SJSA1 (cell line): ENCODE data around the gene UBE2V1.

DNA sequence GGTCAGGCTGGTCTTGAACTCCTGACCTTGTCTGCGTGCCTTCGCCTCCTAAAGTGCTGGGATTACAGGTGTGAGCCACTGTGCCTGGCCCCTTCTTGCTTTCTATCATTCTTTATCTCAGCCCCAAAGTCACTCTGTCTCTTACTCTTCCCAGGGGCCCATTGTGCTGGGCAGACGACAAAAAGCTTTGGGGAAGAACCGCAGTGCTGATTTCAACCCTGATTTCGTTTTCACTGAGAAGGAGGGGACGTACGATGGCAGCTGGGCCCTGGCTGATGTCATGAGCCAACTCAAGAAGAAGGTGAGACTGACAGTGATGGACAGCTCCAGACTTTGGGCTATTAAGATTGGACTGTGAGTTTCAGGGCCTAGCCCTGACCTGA lies 2.1 kb downstream of the DDX27 start:
- RAMPAGE, long total RNA, result no peak

- RAMPAGE, long total RNA, result no peak
Measured at GRCh38 chr20:49244059-49244820, 25.0 kb downstream of the DDX27 start.

DNA sequence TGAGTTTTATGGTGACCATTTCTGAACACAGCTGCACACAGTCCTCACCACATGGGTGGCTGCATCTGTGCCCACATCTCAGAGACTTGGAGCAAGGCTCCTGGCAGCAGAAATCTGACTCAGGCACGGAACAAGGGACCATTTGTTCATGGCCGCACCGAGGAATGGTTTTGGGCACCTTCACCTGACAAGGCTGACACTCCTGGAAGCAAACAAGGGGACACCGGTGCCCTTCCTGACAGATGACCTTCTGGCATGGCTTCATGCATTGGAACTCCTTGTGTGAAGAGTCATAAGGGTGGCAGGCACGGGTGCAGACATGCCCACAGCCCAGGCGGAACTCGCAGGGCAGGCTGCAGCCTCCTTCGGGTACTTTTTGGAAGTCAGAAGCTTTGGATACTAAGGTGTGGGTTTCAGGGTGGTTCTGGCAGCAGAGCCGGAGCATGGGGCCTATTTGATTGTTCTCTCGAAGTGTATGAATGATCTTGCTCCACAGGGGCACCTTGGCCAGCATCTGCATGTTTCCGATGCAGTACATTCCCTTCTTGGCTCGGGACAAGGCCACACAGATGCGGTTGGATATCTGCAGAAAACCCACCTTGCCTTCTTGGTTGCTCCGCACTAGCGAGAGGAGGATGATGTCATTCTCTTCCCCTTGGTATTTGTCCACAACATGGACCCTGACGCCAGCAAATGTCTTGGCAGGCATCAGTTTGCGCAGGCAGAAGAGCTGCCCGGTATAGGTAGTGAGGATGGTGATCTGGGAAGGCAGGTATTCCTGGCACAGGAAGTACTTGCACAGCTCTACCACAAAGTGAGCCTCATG lies 28.8 kb downstream of the ZNFX1 start:
- RAMPAGE, long total RNA, result no peak

DNA sequence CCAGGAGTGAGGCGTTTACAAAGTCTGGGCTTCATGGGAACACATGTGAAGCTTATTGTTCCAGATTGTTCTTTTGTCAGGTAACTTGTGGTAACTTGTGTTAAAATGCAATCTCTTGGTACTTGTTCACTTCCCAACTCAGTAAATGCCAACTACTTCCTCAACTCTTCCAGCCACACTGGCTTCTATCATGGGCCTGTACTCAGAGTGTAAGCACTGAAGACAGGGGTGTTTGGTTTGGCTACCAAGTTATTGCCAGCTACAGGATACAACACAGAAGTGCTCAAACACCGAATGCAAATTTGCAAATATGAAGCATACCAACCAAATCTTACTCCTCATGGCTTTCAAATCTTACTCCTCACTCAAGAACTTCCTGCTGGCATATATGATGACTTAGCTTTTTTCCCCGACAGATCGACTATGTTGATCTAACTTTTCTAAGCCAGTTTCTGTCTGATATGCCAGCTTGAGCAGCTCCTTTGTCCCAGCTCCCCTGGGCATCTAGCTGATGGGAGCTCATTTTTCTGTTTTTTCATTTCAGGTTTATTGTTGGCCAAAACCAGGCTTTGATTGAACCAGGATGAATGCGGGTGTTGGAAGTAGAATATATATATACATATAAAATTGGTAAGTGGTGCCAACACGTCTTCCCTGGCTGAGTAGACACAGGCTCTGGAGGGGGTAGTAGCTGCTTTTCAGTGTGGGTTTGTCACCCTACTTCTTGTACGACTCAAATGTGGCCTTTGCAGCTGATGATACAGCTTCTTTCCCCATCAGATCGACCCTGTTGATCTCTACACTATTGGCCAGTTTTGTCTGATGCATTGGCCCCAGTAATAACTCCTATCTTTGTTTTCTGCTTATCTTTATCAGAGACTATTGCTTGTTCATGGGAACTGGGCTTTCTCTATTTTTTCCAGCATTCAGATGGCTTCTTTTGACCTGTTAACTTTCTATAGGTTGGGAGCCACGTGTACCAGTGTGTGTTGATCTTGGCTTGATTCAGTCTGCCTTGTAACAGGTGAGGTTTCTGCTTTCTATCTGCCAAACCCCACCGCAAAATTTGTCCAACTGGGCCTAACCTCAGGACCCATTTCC lies 2.4 kb upstream of the ZNFX1 start:
- RAMPAGE, long total RNA, result no peak

DNA sequence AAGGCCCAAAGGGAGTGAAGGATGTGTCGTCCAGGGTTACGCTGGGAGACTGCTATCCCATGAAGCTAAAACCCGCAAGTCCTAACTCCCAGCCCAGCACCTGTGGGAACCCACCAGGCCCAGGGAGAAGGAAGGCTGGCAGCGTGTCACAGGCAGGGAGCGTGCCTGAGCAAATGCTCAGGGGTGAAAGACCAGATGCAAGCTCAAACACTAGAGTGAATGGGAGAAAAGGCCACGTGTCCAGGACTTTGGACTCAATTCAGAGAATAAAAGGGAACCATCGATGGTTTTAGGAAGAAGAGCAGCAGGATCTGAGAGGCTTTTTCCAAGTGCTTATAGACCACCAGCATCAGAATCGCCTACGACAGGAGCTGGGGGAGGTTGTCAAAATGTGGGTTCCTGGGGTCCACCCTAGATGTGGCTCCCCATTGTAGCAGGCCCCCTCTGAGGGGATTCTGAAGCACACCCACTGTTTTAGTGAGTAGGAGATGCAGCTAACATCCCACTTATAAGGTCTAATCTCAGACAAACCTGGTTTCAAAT lies 16.1 kb upstream of the PTGIS start:
- RAMPAGE, long total RNA, result no peak

DNA sequence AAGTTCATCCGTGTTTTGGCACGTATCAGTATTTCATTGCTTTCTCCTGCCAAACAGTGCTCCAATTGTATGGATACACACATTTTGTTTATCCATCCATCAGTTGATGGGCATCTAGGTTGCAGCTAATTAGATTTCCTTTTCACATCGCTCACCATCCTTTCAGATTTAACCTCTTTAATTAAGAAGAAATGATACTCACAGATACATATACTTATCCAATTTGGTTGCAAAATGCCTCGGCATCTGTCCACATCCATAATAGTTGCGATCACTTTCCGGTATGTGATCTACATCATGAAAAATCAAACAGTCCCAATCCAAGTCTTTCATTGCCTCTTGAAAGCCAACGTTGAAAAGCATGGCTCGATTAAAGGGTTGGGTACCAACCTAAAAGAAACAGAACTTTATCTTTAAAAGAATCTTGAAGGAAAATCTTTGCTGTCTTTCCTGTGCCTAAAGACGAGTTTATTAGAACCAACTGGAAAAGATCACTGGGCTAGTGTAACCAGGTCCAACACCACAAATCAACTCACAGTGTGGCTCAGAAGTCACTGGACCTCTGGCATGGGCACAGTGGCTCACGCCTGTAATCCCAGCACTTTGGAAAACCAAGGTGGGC lies 72.5 kb upstream of the PTGIS start:
- RAMPAGE, long total RNA, result no peak

- RAMPAGE, long total RNA, result no peak
Measured at GRCh38 chr20:49717504-49718161, 4.0 kb upstream of the B4GALT5 start.

- RAMPAGE, long total RNA, result no peak
Measured at GRCh38 chr20:49742941-49743362, 29.3 kb upstream of the B4GALT5 start.

DNA sequence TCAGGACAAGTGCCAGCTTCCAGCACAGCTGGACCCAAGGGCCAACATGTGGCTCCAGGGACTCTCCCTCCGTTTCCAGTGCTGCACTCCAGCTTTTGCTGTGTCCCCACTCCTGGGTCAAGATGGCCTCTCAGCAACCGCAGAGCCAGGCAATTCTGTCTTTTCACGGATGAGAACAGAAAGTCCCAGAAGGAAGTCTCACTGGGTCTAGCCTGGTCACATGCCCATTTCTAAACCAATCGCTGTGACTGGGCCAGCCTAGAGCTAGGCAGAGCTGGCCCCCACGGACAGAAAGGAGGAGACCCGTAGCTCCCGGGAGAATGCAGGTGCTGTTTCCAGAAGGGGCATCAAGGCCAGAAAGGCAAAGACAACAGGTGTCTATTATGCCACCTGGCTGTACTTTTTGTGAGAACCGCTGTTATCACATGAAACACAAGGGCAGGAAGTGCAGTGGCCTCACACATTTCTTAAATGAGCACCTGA lies 36.9 kb upstream of the B4GALT5 start:
- RAMPAGE, long total RNA, result no peak

DNA sequence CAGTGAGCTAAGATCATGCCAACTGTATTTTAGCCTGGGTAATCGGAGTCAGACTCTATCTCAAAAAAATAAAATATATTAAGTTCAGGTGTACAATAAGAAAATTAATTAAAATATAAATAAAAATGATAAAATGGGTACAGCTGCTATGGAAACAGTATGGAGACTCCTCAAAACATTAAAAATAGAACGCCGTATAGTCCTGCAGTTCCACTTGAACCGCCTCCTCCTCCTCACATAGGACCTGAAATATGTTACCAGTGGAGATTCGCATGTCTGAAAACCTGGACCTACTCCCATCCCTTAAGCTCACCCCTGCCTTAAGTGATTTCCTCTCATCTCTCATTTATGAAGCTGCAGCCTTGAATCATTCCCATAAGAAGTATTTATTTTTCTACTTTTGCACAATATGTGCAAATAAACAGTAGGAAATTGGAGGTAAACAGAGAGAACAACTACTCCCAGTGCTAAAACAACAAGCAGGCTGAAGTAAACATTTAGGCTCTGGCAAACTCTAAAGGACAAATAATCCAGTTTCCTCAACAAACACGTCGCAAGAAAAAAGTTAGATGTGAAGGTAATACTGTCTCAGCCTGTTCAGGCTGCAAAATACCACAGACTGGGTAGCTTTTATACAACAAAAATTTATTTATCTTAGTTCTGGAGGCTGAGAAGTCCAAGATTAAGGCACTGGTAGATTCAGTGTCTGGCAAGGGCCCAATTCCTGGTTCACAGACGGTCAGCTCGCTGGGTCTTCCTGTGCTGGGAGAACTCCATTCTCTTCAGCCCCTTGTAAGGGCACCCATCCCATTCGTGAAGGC lies 15.8 kb downstream of the SPATA2 start:
- RAMPAGE, long total RNA, result no peak

- RAMPAGE, long total RNA, result no peak
Measured at GRCh38 chr20:49956666-49957582, 20.7 kb downstream of the RNF114 start.

GRCh38 chr20:50003065-50003612 lies 20.4 kb downstream of the SNAI1 start:
- RAMPAGE, long total RNA, result no peak

- RAMPAGE, long total RNA, result no peak
Measured at GRCh38 chr20:50026871-50027184, 44.0 kb downstream of the SNAI1 start.

GRCh38 chr20:50048291-50048979 lies 64.5 kb downstream of the UBE2V1 start:
- RAMPAGE, long total RNA, result no peak

DNA sequence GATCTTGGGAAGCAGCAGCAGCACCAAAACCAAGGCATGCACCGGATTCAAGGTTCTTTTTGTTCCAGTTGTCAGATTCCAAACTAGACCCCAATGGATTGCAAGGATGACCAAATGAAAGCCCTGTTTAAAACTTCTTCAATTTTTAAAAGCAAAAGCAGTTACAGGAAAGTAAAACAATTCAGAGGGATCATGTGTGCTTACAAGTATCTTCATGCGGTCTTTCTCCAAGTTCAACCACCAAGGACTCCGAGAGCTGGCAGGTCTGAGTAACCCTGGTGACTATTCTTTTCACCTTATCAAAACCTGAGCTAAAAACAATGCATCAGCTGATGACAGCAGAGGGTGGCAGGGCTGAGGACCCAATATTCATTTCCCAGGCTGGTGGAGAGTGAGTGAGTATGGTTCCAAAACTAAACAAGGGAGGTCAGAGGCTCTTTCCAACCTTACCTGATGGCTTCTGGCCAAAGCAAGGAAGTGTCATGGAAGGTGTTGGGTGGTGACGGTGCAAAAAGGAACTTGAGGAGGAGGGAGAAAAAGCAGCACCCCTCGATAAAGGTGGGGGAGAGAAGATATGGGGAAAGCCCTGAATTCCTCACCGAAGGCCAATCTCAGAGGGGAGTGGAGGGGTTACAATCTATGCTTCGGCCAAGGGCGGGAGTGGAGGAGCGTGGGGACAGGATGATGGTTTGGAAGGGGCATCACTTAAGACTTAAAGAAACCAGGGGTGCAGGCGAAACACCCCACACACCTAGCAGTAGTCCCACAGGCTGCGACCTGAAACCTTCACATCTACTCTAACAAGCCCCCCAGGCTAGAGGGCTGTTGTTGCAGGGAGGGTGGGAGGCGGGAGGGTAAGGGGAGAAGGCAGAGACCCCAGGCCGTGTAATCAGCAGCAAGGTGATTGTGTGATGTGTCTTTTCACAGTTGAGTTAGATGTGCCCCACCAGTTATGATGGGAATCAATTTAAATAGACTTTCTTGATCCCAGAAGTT lies 31.1 kb downstream of the UBE2V1 start:
- RAMPAGE, long total RNA, result no peak

DNA sequence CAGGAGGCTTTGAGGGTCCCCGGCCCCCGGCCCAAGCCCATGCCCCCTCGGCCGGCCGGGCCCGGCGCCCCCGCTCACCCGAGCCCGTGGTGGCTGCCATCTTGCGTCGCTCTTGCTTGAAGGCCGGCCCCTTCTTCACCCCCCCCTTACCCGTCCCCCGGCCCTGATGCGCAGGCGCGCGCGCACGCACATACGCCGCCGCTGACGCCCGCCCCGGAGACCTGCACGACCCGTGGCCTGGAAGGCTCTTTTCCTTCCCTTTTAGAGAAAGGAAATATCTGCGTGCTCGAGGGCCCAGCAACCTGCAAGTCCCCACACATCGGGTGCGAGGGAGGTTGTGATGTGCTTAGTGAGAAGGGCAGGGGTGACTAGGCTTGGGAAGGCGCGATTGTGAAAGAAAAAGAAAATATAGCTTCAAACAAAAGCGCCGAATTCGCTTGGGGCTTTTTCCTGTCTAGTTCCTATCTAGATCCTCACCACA lies at the start of gene UBE2V1:
UBE2V1 (minus strand) TSS at position 122 of the 481 bp plus-strand sequence.
- RAMPAGE, long total RNA, result start-site peak on the minus strand centred at position 127 of the sequence, 39 bp wide, 1,947 and 628 reads in 2 replicates

DNA sequence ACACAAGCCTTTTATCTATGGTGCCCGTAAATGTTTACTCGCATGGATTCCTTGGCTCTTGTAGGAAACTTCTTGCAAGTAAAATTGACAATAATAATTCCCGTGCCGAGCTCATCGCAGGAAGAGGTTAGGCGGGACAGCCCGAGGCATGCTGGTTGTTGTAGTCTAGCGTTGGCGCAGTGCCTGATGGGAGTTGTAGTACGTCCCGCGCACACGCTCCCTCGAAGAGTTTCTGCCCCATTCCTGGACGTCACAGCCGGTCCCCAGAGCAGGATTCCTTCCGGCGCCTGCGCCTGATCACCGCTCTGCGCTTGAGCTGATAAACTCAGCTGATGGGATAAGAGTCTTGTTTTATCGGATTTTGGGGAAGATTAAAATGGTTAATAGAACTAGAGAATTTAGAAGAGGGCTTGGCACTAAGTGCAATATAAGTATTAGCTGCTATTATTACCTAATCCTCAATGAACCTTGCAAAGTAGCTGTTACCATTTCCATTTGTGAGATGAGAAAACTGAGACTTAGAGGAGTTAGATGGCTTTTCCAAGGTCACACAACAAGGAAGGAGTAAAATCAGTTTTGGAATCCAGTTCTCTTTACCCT lies 3.0 kb upstream of the UBE2V1 start:
- RAMPAGE, long total RNA, result no peak

- RAMPAGE, long total RNA, result no peak
Measured at GRCh38 chr20:50121034-50121453, 8.1 kb upstream of the UBE2V1 start.

GRCh38 chr20:50146519-50147902 lies 6.5 kb downstream of the PEDS1 start:
- RAMPAGE, long total RNA, result no peak

GRCh38 chr20:50191704-50192674 lies 1.4 kb downstream of the CEBPB start:
- RAMPAGE, long total RNA, result no peak